H7 (cell line): Measurements from ENCODE around the genes B3GLCT and N4BP2L1.

DNA sequence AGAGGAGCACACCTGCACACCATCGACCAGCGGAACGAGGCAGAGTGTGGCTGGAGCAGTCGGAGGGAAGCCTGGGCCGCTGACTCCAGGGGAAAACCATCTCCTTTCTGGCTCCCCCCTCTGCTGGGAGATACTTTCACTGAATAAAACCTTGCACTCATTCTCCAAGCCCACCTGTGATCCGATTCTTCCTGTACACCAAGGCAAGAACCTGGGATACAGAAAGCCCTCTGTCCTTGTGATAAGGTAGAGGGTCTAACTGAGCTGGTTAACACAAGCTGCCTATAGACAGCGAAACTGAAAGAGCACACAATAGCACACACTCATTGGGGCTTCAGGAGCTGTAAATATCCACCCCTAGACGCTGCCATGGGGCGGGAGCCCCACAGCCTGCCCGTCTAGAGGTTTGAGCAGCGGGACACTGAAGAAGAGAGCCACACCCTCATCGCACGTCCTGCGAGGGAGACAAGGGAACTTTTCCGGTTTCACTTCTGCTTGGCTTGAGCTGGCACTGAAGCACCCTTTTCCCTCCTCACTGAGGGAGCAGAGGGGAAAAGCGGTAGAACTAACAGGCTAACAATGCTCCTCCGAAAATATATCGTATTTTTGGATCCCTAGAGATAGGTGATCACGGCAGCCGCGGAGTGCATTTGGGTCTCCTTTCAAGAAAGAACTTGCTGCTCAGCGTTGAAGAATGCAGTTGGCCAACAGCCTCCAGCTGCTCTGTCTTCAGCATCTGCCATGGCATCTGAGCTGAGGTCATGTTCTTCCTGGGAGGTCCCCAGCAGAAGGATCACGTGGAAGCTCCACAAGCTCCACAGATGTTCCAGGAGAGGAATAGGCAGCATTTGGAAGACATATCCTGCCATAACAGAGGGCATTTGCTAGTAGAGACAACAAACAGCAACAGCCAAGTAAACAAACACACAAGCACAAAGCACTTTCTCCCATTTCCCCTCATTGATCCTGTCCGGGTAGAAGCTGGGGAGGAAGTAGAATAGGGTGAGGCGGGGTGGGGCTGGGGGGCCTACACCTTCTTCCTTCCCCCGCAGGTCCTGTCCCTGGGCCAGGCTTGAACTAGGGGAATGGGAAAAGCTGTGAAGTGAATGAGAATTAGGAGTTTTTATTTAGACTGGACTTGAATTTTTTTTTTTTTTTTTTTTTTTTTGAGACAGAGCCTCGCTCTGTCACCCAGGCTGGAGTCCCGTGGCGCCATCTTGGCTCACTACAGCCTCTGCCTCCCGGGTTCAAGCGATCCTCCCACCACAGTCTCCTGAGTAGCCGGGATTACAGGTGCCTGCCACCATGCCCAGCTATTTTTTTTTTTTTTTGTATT is 44.9 kb upstream of the ALOX5AP start:
- RAMPAGE, long total RNA = no peak

DNA sequence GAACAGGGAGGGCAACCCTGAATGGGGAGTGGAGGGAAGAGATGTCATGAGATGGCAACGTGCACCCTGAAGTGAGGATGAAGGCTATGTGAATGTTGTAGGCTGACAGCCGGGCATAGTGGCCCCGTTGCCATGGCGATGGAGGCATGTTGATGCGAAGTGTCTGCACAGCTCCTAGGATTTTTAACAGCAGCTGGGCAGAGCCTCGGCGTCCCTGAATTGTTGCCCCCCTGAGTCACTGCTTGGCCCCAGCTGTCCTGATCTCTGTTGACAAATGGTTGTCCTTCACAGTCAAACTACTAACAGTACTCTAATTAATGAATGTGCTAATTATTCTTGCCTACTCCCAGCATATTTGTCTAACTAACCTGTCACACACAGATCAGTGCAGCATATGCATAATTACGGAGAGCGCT is 4.7 kb upstream of the ALOX5AP start:
- RAMPAGE, long total RNA = no peak

- RAMPAGE, long total RNA = no peak
These were observed 57.3 kb downstream of the ALOX5AP start for GRCh38 chr13:30792635-30793004.

DNA sequence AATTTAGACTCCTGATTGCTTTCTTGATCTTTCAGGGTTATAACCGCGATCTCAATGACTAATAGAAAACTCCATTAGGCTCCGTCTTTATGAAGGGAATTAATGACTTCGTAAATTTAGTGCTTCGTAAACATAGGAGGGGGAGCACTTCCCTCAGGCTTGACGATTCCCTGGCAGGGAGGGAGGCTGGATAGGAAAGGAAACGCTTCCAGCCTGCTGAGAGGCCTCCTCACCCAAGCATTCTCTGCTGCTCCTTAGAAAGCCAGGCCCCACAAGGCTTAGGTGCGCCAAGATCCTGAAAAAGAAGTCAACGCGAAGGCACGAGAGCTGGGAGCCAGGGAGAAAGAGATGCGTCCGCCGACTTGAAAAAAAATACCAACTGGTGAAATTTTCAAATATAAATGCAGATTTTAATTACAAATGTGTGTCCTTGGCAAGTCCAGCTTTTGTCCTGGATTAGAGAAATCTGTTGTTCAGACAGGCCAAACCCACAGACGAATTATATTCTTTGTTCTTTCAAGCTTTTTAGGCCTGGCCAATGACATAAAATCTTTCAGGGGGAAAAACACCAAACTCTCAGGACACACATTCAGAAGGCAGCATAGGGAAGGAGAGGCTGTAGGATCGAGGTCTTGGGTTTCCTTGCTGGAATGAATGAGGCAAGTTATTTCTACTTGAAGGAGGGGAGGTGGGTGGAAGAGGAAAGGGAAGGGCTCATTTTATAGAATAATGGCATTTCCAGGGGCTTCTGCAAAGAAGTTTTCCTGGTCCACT is 64.1 kb downstream of the ALOX5AP start:
- RAMPAGE, long total RNA = no peak

DNA sequence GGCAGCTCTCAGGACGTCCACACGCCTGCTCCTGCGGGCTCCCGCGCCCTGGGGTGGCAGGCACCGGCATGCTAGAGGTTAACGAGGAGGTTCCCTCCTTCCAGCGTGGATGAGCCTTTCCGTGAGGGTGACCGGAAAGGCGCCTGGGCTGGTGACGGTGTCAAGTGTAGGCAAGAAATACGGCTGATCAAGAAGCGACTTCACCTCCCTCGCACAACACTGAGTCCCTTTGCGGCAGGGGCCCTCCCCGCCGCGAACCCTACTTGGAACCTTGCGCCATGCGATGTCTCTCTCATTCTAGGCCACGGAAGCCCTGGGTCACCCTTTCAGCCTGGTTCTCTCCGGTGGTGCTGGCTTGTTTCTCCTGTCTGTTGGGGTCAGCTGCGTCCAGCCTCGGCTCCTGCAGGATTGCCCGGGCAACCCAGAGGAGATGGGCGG is 67.8 kb downstream of the ALOX5AP start:
- RAMPAGE, long total RNA = no peak

DNA sequence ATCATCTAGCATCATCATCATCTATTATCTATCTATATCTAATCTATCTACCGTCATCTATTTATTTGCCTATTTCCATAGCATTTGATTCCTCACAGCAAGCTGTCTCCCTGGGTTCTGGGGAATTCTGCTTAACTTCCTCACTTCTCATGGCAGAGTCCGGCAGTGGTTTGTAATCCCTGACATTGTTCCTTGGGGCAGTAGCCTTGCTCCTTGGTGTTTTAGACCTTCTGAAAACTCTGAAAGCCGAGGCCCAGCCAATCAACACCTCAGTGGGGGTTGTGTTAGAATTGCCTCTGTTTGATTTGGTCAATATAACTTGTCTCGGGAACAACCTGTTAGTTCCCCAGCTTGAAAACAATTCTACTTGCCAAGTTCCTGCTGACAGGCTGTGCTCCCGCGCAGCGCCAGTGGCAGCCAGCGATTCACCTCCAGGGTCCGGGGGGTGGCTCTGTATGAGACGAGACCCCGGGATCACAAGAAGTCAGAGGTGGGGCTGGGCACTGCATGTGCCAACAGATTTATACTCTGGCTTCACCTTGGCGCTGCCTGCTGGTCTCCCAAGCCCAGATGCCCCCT is 81.5 kb upstream of the MEDAG start:
- RAMPAGE, long total RNA = no peak

DNA sequence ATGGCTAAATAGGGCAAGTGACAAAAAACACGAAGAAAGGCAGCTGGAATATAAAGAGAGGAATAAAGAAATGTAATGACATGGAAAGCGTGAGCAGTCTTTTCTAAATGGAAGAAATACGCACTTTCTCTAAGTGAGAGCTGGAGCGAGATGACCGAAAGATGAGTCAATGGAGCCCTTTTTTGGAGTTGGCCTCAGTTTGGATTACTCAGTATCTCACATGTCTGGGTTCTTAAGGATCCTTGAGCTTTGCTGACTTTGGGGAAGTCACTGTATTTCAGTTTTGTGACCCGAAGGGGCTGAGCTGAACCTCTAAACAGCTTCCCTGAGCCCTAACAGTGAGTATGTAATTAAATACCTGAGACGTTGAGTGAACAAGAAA is 40.4 kb upstream of the MEDAG start:
- RAMPAGE, long total RNA = no peak

GRCh38 chr13:31090971-31091579 is 70.6 kb downstream of the HSPH1 start:
- RAMPAGE, long total RNA = no peak

- RAMPAGE, long total RNA = no peak
These were observed 20.8 kb downstream of the HSPH1 start for GRCh38 chr13:31140809-31141381.

GRCh38 chr13:31199489-31200284 is at the start of gene B3GLCT:
TSS of gene B3GLCT (plus strand) at chr13:31199975.
- RAMPAGE, long total RNA = no peak

DNA sequence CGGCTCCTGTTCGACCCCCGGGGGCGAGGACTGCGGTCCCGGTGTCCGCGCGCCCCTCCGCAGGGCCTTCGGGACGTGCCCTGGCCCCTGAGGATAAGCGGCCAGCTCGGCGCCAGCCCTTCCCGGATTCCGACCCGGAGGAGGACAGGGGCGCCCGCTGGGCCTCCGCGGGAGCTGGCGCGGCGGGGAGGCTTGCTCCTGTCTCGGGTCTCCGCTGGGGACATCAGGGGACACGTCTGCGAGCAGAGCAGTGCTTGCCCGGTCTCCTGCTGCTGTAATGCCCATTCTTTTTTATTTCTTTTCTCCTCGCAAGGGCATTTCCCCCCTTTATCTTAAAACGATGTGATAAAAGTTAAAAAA is 862 bp downstream of the B3GLCT start:
- RAMPAGE, long total RNA = no peak

DNA sequence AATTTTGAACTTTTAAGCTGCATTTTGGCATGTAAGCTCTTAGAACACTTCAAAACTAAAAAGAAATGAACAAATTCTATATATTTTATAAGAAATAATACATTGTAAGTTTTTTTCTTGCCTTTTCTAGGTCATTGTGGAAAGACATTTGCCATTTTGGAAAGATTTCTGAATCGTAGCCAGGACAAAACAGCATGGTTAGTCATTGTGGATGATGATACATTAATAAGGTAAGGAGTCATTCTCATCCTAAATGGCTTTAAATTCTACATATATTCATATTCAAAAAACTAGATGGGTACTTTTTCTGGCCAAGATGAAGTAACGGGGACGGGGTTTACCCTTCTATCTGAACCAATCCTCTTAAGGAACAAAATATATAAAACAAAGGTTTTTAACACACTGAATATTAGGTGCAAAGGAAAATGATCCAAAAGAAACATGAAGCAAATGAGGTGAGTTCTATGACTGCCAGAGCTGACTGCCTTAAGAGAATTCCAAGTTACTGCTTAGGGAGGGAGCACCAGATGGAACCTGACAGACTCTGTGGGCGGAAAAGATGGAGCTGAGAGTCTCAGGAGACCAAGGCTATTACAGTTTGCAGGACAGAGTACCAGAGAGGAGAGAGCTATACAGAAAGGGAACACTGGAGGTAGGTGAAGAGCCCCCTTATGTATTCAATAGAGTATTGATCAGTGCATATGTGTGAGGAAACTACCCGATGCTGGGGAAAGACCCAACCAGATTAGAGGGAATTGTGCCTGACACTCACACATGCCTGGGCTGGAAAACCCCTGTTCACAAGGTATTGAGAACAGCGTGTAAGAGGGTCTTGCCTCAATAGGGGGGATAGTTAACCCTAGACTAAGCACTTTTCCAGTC is 87.1 kb downstream of the B3GLCT start:
- RAMPAGE, long total RNA = no peak

- RAMPAGE, long total RNA = no peak
These were observed 85.8 kb upstream of the FRY start for GRCh38 chr13:31945500-31946386.

- RAMPAGE, long total RNA = no peak
These were observed 86.2 kb downstream of the FRY start for GRCh38 chr13:32117684-32118277.

DNA sequence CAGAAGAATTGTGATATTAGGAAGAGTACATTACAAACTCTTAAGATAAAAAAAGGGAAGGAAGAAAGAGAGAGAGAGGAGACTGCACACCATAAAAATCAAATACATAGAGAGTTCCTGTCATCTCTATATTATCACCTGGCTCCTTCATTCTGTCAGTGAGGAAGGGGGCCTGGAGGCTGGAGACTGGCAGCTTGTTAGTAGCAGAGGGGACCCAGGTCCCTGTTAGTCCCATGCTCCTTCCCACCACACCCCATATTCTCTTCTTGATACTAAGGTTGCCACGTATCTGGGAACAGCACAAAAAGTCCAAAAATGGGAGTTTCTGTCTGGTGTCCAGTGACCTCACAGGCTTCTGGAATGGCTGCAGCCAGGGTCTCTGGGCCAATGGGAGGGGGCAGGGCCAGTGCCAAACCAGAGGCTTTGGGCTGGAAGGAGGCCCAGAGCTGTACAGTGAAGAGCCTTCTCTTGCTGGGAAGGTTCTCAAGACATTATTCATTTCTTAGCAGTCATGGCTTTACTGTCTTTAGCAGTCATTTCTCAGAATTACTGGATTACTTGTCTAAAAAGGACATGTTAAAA is 119.1 kb downstream of the FRY start:
- RAMPAGE, long total RNA = no peak

GRCh38 chr13:32413107-32413688 is 14.7 kb downstream of the N4BP2L1 start:
- RAMPAGE, long total RNA = no peak

DNA sequence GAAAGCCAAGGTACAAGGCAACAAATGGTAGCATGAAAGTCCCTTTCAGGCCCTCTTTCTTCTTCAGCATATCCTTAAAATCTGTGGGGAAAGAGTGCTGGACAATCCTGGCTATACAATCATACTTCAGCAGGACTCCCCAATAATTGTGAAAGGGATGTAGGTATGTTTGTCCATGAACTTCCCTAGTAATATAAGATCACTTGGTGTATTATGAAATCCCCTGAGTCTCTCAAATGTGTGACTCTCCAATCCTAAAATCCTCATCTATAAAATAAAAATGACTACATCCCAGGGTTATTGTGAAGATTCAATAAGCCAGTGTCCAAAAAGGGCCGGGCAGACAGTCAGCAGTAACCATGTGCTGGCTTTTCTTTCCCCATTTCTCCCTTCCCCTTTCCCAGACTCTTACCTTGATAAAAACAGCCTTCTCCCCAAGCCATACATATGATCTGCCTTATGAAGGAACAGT is 6.6 kb downstream of the N4BP2L1 start:
- RAMPAGE, long total RNA = no peak

DNA sequence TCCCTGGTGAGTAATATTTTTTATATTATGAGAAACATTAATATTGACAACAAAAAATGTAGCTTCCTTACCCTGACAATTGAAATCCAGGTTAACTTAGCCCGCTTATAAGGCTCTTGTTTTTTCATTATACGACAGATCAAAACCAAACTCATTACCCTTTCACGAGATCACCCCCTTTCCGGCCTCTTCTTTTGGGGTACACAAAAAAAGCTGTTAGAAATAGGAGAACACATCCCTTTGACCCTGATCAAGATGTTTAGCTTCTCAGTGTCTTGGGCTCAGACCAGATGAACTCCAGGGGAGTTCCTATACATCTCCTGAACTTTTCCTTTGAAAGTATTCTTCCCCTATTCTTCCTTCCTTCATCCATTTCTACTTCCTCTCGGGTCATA is 5.8 kb downstream of the N4BP2L1 start:
- RAMPAGE, long total RNA = no peak

GRCh38 chr13:32425211-32425536 is 2.8 kb downstream of the N4BP2L1 start:
- RAMPAGE, long total RNA = no peak

DNA sequence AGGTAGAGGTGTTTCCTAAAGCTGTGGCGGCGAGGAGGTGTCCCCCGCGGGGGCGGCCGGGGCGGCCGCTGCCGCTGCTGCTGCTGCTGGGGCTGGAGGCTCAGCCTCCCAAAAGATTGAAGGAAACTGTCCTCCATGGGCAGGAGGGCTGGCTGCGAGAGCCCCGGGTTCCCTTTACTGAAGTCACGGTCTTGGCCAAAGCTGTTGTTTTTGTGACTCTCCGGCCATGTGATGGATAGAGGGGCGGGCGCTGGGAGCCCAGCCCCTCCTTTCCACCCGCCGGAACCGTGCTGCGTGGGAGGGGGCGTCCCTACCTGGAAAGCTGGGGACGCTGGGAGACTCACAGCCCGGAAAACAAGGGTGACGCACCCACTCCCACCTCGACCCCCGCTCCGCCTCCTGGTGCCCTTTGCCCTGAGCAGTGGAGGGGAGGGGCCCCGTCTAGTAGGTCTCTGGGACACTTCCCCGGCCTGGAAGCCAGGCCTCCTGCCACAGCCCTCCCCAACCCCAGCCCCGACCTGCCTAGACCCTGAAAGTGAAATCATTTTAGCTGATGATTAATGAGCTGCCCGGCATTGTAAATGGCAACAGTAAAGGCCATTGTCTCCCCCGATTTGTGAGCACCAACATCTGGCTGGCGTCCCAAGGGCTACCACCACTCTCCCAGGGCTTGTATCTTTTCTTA is at the start of gene N4BP2L1:
Gene N4BP2L1, minus strand, starts transcription at position 185 of the 685 bp plus-strand sequence.
- RAMPAGE, long total RNA = no peak